Hair follicular keratinocyte (primary cell): ENCODE results near the gene RPS6KB2.

DNA sequence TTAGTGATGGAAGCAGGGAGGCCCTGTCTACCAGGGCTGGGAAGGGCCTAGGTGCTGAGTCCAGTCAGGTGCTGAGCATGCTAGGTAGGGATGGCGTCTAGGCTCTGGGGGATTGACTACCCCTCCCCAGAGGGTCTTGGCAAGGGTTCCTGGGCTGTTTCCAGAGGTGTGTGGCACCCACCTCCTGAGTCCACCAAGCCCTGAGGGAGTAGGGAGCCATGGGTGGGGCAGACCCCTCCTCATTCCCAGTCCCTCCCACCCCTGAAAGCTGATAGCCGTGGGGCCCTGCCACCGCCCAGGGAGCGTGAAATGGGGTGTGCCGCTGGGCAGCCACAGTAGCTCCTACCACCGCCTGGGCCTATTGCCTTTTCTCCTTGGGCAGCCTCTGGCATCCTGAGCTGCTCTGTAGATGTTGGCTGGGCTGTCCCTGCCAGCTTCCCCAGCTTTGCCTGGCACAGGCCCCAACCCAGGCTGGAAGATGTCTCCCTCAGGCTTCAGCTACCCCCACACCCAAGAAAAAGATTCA is 2.0 kb upstream of the POLD4 start:
- RAMPAGE, long total RNA = no peak

- RAMPAGE, long total RNA = no peak
Measured at GRCh38 chr11:67398282-67399162, 3.1 kb downstream of the PPP1CA start.

DNA sequence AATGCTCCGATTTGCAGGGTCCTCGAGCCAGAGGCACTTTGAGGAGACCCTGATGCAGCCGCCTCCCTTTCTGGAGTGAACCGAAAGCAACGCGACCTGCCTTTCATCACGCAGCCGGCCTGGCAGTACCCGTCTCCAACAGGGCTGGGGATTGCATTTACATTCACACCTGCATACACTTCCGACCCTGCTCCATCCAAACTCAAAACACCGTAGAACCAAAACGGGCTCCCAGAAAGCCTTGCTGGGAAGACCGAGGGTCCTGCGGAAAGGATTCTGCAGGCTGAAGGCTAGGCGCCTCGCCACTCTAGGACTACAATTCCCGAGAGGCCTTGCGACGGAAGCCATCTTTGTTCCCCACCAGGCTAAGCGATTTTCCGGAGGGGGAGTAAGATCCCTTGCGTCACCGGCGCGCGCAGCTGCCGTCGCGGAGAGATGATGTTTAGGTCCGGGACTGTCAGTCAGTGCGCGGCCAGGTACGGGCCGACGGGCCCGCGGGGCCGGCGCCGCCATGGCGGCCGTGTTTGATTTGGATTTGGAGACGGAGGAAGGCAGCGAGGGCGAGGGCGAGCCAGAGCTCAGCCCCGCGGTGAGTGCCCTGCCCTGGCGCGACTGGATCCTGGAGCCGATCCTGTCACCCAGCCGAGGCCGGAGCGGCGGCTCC is at the start of gene RPS6KB2:
TSS of gene RPS6KB2 (plus strand) at position 460 of the 664 bp plus-strand sequence.
- RAMPAGE, long total RNA = start-site peak on the plus strand centred at position 478 of the sequence, 39 bp wide, 103 and 41 reads in 2 replicates

- RAMPAGE, long total RNA = no peak
Measured at GRCh38 chr11:67483701-67484607, 1.1 kb downstream of the AIP start.

DNA sequence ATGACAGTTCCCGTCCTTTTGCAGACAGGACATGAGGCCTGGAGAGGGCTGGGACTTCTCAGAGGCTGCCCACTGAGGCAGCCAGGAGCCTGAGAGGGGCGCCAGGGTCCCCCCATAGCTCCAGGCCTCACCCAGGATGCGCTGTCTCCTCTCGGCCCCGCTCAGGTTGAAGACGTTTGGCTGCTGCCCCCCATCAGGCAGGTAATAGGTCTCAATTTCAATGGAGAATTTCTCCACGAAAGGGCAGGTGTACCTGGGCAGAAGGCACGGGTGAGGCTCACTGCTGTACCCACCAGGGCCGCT is 3.1 kb downstream of the PITPNM1 start:
- RAMPAGE, long total RNA = no peak

DNA sequence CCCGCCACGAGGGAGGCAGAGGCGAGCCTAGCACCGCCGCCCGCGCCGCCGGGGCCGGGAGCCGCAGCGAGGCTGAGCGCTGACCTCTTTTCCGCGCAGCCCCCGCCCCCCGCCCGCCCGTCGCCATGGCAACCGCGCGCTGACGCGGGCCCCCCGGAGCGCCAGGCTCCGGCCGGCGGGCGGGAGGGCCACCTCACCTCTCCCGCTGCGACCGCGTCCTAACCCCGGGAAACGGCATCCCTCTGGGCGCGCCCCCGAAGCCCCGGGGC is 904 bp downstream of the PITPNM1 start:
- RAMPAGE, long total RNA = no peak

DNA sequence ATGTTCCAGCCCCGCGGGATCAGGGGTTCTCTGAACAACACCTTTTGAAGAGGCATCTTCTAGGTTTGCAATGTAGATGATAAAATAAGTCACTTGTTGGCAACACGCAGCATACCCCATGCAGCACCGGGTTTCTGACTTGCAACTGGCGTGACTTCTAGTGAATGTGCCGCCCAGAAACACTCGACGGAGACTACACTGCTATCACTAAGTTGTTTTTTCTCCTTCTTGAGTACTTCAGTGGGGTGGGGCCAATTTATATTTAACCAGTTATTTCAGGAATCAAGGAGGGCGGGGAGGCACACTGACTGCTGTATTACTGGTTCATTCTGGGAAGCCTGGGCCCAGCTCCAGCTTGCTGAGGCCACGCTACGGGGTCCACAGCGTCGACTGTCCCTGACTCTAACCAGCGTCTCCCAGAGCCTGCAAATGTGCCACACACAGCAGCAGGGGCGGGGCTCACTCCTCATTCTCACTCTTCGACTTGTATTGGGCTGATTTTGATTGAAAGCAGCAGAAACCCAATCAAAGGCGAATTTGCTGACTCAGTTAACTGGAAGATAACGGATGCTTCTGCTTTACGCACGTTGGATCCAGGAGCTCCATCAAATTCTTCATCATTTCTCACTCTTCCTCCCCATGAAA is 25.1 kb upstream of the GSTP1 start:
- RAMPAGE, long total RNA = no peak

DNA sequence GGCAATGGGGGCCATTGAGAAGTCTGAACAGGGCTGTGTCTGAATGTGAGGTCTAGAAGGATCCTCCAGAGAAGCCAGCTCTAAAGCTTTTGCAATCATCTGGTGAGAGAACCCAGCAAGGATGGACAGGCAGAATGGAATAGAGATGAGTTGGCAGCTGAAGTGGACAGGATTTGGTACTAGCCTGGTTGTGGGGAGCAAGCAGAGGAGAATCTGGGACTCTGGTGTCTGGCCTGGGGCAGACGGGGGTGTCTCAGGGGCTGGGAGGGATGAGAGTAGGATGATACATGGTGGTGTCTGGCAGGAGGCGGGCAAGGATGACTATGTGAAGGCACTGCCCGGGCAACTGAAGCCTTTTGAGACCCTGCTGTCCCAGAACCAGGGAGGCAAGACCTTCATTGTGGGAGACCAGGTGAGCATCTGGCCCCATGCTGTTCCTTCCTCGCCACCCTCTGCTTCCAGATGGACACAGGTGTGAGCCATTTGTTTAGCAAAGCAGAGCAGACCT is 2.2 kb downstream of the GSTP1 start:
- RAMPAGE, long total RNA = no peak

DNA sequence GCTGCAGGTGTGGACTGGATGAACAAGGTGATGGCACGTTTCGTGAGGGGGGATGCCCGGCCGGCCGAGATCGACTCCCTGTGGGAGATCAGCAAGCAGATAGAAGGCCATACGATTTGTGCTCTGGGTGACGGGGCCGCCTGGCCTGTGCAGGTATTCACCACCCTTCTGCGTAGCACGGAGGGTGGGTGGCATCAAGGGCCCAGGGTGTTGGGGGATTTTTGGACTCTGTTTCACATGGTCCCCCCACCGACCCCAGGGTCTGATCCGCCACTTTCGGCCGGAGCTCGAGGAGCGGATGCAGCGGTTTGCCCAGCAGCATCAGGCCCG is 5.3 kb downstream of the NDUFV1 start:
- RAMPAGE, long total RNA = no peak

DNA sequence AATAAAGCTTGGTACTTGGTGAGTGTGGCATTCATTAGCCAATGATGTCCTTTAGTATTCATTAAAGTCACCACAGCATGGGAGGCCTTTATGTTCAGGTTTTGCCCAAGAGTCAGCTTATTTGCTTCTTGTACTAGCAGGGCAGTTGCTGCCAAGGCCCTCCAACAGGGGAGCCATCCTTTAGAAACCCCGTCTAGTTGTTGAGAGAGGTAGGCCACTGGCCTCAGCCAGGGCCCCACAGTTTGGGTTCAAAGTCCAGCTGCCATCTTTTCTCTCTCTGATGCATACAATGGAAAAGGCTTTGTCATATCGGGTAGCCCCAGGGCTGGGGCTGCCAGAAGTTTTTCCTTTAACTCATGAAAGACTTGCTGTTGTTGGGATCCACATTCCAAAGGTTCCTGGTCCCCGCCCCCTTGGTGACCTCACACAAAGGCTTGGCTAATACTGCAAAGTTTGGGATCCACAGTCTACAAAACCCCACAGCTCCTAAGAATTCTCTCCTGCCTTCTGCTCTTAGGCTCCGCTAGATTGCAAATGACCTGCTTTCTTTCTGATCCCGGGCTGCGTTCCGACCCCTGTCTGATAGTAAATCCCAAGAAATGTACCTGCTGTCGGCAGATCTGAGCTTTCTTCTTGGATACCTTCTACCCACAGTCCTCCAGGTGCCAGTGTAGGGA is 53.8 kb upstream of the ALDH3B2 start:
- RAMPAGE, long total RNA = no peak

DNA sequence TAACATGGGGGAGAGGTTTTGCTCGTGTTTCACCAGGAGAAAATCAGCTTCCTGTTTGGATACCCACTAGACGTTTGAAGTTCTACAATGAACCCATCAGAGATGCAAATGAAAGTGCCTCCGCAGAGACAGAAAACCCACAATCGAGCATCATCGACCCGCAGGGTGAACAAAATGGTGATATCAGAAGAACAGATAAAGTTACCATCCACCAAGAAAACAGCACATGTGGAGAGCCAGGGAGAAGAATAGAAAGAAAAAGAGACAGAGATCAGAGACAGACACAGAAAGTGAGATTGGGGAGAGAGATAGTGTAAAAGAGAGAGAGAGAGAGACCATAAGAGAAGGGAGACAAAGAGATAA is 83.3 kb downstream of the UNC93B1 start:
- RAMPAGE, long total RNA = no peak

- RAMPAGE, long total RNA = no peak
Measured at GRCh38 chr11:68099296-68100011, 21.7 kb downstream of the CHKA start.

GRCh38 chr11:68127950-68129149 is 7.2 kb upstream of the CHKA start:
- RAMPAGE, long total RNA = no peak

DNA sequence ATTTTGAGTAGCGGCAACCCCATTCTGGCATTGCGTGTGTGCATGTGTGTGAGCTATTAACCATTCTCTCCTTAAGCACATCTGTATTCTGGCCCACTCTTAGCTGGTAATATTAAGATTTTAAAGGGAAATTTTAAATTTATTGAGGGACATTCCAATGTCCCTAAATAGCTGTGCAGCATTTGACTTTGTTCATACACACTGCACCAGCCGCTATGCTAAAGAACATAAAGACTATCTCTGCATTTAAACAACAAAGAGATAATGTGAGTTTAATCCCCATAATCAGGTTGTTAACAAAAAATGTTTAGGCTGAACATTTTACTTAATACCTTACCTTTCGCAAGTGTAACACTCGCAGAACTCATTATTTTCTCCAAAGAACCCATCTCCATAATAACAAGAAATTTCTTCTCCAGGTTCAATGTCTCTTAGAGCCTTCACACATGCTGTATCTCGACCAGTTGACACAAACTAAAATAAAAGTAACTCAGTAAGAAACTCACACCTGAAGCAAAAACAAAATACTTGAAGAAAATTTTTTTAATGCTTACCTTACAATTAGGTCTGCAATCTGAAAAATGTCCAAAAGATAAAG is 42.3 kb downstream of the KMT5B start:
- RAMPAGE, long total RNA = no peak

- RAMPAGE, long total RNA = no peak
Measured at GRCh38 chr11:68282177-68282902, 10.6 kb upstream of the C11orf24 start.

DNA sequence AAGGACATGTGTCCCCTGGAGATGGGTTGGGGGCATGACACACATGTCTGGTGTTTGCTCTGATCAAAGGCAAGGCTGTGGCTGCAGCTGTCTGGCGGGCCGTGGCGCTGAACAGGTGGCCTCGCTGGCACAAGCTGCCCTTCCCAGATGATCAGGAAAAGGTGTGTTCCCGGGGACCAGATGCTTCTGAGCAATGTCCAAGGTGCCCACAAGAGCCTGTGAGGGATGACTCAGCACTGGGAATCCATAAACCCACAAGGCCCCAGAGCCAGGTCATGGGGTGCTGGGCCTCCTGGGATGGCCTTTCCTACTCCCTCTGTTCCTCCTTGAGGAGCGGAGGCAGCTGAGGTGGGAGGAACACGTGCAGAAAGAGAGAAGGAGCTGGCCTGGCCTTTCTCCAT is 9.7 kb upstream of the LRP5 start:
- RAMPAGE, long total RNA = no peak

GRCh38 chr11:68338014-68338273 is 25.6 kb downstream of the LRP5 start:
- RAMPAGE, long total RNA = no peak

GRCh38 chr11:68363717-68364367 is 51.5 kb downstream of the LRP5 start:
- RAMPAGE, long total RNA = no peak

- RAMPAGE, long total RNA = no peak
Measured at GRCh38 chr11:68388399-68389479, 71.8 kb upstream of the PPP6R3 start.

GRCh38 chr11:68400875-68401296 is 59.7 kb upstream of the PPP6R3 start:
- RAMPAGE, long total RNA = no peak